Hair follicular keratinocyte (primary cell): Measurements from ENCODE around the genes OR4C11, OR4S2, OR5F1, OR8K1, OR5M9, TNKS1BP1 and SSRP1.

DNA sequence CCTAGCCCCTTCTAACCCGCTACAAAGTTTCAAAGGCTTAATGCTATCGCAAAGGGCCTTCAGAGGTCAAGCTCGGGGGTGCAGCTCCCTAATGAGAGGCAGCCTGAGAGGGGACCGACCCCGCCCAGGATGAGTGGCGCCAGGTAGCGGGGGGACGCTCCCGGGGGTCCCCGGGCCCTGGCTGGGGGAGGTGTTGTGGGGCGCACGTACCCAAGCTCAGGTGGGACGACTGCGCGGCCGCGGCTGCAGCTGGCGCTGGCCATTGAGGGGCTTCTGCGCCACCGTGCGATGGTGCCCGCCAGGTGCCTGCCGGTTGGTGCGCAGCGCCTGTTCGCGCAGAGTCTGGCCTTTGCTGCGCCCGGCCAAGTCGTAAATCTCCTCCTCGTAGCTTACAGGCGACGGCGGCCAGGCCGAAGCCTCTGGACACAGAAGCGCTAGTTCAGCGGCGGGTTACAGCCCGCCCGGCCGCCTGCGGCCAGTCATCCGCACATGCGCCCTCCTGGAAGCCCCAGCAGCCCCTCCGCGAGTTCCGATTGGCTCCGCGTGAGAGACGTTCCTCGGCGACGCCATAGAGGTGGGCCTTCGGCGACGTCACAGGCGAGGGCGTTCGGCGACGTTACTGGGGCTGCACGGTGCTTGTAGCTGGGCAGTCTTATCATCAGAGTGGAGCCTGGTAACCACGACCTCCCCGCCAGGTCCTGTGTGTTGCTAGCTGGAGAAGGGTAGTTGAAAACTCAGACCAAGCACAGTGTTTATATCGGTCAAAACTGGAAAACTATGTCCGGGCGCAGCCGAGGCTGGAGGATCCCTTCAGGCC is 315.8 kb upstream of the OR4C12 start:
- RAMPAGE, long total RNA, result no peak

DNA sequence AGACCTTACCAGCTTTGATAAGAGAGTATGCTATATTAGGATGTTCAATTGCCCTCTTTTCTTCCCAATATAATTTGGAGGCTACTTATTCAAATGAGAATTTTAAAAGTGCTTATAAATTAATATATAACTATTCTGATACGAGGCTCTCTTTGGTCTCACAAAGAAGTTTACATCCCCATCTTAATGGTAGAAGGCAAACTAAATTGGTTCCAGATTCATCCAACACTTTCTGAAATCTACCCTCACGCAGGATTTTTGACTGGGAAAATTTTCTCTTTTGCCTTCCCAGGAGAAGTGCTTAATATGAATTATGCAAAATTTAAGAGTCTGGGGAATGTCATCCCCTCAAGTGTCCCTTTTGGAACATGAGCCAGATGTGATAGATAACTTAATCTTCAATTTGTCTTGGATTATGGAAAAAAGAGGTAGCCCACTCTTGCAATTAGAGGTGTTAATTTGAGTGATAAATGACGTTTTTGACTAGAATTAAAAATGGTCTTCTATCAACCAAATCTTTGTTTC is at the start of gene OR4C11:
Gene OR4C11 (minus strand): TSS at position 157 of the 525 bp plus-strand sequence.
- RAMPAGE, long total RNA, result no peak

GRCh38 chr11:55647909-55648534 is at the start of gene OR4S2:
TSS of gene OR4S2 (plus strand) at chr11:55648327.
- RAMPAGE, long total RNA, result no peak

DNA sequence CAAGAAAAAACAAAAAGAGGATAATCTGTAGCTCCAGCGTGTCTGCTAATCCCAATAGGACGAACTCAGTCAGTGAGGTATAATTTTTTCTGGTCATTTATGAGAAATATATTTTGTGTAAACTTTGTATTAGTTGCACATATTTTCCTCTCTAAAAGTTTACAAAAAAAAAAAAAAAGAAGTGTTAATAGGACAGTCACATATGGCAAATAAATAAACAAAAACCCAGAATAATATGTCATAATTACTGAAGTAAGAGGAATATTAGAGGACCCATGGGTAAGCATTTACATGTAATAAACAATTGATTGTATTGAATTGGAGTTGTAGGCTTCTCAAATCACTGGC is at the start of gene OR5F1:
Gene OR5F1 (minus strand): TSS at position 97 of the 348 bp plus-strand sequence.
- RAMPAGE, long total RNA, result no peak

DNA sequence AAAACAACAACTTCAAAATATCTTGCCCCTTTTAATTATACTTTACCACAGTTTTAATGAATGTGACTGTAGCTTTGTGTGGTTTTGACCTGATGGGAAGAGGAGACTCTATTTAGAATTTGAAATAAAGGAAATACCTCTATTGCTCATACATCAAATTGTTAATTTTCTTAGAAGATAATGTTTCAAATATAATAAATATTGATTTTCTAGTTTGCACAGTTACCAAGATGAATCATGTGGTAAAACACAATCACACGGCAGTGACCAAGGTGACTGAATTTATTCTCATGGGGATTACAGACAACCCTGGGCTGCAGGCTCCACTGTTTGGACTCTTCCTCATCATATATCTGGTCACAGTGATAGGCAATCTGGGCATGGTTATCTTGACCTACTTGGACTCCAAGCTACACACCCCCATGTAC is at the start of gene OR8K1:
Gene OR8K1 (plus strand): TSS at position 231 of the 428 bp plus-strand sequence.
- RAMPAGE, long total RNA, result no peak

DNA sequence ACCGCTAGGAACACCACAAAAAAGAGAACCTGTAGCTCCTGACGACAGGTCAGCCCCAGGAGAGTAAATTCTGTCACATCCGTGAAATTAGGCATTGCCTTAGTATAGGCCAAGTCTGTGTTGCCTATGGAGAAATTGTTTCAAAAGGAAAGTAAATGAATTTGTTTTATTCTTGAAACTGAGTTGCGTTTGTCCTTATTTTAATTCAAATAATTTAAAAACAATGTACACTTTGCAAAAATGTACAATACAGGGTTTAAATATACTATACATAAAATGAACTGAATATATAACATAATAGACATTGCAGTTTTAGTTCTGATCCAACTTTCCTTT is at the start of gene OR5M9:
Gene OR5M9 (minus strand): TSS at position 95 of the 336 bp plus-strand sequence.
- RAMPAGE, long total RNA, result no peak

GRCh38 chr11:56721633-56721876 is 22.7 kb downstream of the OR9G1 start:
- RAMPAGE, long total RNA, result no peak

DNA sequence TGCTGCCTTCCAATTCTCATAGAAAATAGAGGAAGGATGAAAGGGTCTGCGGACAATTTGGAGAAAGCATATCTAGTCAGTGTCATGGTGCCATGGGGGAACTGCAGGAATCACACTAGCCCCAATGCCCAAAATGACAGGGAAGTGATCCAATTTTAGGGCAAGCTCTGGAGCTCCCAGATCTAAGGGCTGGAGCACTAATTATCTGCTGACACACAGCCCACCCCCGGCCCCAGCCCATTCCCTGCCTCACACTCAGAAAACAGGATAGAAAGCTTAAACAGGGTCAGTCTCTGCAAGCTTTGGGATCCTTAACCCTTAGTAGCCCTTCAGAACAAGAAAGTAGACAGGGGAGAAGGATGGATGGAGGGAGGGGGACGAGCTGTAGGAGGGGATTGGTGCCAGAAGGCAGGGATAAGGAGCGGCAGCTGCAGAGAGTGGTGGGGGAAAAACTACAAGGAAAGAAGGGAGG is 2.0 kb downstream of the APLNR start:
- RAMPAGE, long total RNA, result no peak

GRCh38 chr11:57324781-57325513 is at the start of gene TNKS1BP1:
TSS of gene TNKS1BP1 (minus strand) at chr11:57324952.
- RAMPAGE, long total RNA, result no peak

- RAMPAGE, long total RNA, result no peak
Measured at GRCh38 chr11:57334947-57336225, at the start of gene SSRP1. TSS of gene SSRP1 (minus strand) at chr11:57335892.

- RAMPAGE, long total RNA, result no peak
Measured at GRCh38 chr11:57345431-57346080, 7.4 kb downstream of the P2RX3 start.

DNA sequence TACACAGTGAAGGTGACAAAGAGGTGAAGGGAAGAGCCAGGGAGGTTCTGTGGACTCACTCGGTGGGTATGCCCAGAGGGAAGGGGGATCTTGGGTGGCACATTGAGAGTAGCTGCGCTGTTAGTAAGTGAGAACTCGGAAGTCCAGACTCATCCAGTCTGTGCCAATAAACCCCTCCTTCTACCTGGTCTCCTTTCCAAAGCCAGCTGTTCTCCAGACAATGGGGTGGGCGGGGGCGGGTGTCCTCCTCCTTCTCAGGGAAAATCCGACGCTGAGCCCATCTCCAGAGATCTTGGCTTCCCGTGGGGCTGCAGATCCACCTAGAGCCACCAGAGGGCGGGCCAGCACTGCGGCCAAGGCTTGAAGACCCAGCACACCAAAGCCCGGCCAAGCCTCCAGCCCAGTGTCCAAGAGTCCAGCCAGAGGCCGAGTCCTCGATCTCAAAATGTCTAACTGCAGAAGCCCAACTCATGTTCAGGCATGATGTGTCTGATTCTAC is 3.1 kb upstream of the RTN4RL2 start:
- RAMPAGE, long total RNA, result no peak

GRCh38 chr11:57484394-57485175 is 24.3 kb downstream of the RTN4RL2 start:
- RAMPAGE, long total RNA, result no peak

DNA sequence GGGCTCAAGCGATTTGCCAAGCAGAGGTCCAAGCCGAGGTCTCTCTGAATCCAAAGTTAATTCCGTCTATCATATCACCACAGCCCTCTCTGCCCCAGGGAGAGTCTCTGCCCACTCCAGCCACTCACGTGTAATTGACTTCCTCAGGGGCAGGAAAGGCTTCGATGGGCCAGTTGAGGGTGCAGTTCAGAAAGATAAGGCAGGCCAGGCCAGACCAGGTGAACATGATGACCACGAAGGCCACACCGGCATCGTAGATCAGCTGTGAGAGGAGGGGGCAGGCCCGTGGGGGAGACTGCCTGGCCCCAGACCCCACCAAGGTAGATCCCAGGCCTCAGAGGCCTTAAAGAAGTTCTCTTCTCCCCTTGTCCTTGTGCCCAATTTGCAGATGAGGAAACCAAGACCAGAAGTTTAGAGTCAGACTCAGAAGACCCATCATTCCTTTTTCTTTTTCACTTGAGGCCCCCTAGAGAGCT is 19.6 kb downstream of the SLC43A1 start:
- RAMPAGE, long total RNA, result no peak

DNA sequence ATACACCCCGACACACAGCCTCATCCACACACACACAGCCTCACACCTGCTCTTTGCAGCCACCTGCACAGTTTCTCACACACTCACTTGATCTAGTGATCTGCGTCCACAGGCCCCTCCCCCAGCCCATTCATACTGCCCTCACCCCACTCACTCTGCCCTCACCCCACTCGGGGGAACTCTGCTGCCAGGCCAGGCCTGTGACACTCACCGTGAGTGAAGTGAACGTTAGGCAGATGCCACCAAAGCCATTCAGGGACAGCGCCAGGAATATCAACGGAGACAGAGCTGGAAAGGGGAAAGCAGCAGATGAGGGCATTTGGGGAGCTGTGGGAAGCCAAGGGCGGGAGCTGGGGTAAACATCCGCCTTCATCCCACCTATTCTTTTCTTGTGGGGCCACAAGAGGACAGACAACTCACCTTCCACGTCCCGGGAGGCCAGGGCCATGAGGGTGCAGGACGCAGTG is 14.9 kb downstream of the SLC43A1 start:
- RAMPAGE, long total RNA, result no peak

- RAMPAGE, long total RNA, result no peak
Measured at GRCh38 chr11:57514046-57515117, 1.1 kb downstream of the SLC43A1 start.

GRCh38 chr11:57541034-57541582 is 3.7 kb downstream of the SMTNL1 start:
- RAMPAGE, long total RNA, result no peak

DNA sequence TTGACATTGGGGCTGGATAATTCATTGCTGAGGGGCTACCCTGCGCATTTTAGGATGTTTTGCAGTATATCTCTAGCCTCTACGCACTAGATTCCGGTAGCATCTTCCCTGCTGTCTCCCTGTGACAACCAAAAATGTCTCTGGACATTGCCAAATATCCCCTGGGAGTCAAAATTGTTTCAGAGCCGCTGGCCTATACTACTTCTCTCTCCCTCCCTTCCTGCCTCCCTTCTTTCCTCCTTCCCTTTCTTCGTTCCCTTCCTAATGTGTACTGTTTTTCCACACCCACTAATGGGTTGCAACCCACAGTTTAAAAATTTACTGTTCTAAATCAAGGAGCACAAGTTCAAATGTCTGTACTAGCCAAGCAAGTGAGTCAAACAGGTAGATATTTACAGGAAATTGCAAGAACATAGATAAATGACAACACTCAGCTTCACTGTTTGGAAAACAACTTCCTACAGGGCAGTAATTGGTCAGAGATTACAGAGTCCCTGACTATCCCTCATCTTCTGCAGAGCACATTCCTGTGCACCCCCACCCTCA is 1.7 kb downstream of the SERPING1 start:
- RAMPAGE, long total RNA, result no peak

DNA sequence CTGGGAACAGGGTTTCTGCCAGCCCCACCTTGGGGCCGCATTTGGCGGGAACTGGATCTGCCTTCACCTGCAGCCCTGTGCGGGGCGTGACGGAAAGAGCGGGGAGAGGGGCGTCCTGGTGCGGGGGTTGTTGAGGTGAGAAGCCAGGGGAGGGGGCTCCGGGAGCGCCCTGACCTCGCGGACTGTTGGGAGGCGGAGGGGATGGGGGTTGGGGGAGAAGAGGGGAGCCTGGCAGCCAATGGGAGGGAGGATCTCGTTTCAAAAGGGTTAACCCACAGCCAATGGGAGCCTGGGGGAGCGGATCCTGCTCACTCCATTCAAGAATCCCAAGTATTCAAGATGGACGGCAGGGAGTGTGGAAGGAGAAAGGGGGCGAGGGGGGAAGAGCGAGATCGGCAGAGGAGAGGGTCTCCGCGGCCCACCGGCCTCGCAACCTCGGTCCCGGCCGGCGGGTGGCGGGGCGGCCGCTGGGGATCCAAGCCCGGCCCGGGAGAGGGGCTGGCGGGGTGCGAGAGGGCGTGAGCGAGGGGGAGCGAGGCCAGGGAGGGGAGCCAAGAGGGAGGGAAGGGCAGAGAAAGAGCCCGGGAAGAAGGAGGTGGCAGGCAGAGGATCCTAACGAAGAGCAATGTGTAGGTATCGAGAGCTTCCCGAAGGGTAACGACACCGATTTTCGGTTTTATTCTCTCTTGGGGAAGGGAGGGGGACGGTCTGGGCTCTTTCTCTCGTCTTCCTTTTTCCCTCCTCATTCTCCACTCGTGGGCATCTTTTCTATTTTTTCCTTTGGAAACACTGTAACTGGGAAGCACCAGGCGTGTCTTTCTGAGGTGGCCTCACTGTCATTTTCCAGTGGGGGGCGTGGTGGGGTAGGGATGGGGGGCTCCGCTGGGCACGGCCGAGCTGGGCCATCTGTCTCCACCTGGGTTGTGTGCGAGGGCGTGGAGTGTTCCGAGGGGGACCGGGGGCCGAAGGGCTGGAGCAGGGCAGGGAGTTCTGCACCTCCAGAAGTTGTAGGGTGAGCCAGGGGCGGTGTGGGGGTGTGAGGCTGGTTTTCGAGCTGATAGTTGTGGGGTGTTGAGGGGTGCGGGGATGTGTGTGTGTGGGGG is 11.3 kb downstream of the YPEL4 start:
- RAMPAGE, long total RNA, result no peak

DNA sequence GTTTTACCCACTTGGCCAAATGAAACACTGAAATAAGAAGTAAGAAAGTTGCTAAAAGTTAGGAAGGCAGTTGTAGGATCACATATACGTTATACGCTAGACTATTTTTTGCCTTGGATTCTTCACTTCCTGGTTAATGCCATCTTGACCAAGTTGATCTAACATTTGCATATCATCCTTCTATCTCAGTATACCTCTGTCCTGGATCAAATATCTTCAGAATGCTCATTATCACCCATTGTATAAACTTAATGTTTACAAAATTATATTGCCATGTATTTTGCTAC is 893 bp downstream of the ZDHHC5 start:
- RAMPAGE, long total RNA, result no peak